ENCODE measurements around a stretch of chr3.

DNA sequence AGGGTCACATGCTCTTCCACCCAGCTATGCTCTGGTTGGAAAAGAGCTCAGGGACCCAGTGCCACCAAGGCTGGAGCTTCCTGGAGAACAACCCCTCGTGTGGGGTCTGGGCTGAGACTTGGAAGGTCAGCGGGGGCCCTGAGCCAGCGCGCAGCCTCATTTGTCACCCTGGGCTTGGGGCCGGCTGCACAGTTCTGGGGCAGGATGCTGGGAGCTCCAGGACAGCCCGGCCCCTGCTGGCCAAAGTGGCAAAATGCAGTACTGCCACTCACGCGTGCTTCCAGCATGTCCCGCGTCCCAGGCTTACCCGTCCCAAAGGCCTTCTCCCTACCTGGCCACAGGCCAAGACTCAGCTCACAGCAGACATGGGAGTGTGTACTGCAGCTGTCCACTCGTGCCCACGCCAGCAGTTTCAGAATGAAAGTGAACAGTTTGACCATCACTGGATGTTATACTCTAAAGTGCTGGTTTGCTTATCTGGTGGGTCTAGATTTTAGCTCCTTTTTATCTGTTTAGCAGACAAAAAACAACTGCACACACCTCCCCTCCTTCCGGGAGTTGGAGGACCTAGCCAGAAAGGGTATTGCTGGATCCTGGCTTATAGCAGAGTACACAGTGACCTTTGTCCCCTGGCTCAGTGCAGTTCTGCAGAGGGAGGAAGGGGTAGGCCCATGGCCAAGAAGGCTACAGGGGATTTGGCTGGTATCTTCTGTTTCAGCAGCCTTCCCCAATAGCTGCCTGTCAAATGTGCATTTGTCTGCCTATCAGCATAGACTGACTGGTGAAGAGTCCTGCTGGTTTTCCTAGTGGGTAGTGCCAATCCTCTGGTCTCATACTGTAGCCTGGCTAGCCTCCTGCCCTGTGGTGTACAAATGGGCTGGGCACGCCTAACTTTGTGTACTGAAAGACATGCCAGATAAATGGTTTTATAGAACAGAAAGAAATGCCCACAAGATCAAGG, 23.1 kb upstream of the IP6K2 start:
- PRO-cap, result no peak

DNA sequence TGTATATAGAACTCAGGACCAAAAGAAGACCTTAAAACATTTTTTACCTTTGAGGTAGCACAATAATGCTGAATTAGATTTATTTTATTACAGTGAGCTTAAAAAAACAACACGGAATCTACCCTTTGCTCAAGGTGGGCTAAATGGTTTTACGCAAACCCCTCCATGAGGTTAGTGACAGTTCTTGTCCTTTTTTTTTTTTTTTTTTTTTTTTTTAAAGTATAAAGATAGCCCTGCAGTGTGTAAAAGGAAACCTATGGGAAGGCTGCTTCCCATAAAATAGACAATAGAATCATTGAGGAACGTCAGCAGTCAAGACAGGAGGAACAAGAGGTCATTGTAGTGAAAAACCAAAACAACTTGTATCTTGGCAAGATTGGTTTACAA, 29.8 kb upstream of the IP6K2 start:
- PRO-cap, result no peak

- PRO-cap, result no peak
Measured at GRCh38 chr3:48796249-48796846, 51.3 kb downstream of the PRKAR2A start.

DNA sequence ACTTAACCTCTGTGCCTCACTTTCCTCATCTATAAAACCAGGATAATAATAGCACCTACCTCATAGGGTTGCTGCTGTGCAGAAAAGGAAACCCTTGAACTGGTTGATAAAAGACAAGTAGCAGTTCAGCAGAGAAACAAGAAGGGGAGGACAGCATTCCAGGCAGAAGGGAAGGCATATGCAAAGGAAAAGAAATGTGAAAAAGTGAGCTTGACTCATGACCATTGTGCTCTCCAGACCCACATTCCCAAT, 27.1 kb downstream of the PRKAR2A start:
- PRO-cap, result no peak

GRCh38 chr3:48989619-48989994, 434 bp upstream of the P4HTM start:
- PRO-cap, result bidirectional peak, plus-strand start at chr3:48989891, minus-strand start at chr3:48989730

GRCh38 chr3:49006468-49006878, 718 bp upstream of the WDR6 start:
- PRO-cap, result no peak

DNA sequence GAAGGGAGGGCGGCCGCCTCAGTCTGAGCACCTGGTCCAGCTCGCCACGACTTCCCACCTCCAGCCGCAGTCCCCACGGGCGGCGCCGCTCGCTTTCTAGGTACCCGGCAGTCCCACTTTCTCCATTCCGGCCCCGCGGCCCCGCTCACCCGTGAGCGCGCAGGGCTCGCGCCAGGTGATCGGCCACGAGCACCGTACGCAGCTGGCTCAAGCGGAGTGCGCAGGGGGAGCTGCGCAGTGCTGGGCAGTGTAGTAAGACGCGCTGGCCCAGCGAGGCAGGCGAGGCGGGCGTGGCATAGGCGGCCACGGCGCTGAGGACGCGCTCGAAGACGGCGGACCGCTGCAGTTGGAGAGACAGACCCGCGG, 523 bp downstream of the DALRD3 start:
- PRO-cap, result bidirectional peak, plus-strand start at position 302 of the sequence, minus-strand start at position 147 of the sequence

- PRO-cap, result no peak
Measured at GRCh38 chr3:49023070-49023426, 1.1 kb downstream of the NDUFAF3 start.

DNA sequence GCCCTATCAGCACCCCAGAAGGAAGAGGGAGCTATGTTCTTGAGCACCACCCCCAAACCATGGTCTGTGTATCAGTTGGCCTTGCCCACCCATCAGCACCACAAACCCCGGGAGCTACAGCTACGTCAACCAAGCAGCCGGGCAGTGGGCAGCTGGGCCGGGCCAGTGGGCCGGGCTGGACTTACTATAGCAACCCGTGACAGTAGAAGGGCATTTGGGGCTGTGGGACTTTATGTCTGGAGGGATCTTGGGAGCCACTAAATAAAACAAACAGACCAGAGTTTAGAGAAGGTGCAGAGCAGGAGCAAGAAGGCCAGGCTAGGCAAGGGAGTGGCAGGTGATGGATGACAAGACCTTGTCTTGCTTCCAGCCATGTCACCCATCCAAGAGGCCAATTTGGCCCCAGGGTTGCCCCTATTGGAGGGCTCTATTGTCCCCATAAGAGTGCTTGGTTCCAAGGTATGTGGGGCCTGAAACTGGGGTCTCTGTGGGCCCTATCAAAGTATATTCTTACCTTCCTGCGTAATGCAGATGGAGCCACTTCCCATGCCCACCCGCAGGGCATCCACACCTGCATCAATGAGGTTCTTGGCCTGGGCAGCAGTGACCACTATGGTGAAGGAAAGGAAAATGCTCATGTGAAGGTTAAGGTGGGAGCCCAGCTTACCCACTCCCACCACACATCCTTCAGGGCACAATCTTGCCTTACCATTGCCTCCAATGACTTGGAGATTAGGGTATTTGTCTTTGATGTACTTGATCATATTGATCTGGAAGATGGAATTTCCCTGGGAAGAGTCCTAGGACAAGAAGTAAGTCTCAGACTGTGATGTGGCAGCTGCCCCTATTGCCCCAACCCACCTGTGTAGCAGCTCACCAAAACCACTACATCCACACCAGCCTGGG, 3.1 kb downstream of the IMPDH2 start:
- PRO-cap, result no peak

DNA sequence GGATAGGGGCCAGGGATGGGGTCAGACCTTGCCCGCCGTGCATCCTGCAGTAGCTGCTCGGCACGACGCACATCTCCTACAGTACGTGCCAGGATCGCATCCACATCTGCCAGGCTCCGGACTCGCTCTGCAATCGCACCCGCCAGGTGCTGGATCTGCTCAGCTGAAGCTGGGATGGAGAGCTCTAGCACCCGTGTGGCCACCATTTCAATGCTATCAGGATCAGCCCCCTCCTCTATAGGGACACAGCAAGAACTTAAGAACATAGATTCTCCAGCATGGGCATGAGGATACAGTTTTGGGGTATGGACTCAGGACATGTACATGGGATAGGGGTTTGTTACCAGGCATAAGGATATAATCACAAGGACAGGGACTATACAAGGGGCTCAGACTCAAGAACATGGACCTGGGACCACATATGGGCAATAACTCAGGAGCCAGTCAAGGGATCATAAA, 1.5 kb upstream of the USP19 start:
- PRO-cap, result no peak

DNA sequence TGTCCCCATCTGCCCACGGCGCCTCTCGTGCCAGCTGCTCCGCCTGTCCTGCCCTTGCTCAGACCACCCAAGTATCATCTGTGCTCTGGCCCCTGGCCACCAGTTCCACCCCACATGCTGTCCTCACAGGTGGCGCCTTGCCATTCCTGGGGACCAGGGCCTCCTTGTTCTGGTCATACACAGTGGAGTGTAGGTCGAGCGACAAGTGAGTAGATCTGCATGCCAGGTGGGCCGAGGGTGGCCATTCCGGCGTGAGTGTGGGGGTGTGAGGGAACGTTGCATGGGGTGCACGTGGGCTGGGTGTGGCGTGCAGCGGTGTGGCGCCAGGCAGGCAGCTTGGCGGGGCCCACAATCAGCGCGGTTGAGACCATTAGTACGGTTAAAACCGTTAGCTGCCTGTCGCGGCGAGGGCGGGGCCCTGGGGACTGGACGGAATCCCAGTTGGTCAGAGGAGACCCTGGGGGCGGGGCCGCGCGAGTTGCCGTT, 352 bp upstream of the IHO1 start:
- PRO-cap, result no peak

- PRO-cap, result no peak
Measured at GRCh38 chr3:49218381-49219168, 19.3 kb downstream of the IHO1 start.

GRCh38 chr3:49266417-49267458, 10.3 kb downstream of the C3orf62 start:
- PRO-cap, result no peak

DNA sequence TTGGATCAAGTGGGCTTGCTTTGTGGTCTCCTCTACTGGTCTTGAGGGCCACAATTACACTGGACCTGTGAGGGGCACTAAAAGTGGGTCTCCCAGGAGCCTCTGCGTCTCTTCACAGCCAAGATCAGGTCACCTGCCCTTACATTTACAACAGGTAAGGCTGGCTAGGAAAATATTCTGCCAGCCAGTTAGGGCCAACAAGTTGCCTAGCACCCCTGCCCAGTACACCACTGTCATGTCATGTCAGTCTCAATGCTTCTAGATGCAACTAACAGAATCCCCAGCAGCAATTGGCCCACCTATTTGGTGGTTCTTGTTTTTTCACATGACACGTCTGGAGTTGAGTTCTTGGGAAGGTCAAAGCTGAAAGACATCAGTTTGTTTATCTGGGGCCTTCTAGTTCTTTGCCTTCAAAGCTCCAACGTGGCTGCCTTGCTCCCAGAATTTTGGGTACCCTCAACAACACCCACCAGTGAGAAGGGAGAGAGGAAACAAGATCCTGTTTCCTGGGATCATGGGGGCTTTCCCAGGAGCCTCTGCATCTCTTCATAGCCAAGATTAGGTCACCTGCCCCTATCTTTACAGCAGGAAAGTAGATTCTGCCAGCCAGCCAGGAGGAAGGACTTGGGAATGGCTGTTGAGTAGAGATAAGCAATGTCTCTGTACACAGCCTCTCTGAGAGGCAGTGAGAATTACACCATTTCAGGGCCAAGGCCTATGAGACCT, 8.8 kb downstream of the GPX1 start:
- PRO-cap, result no peak

GRCh38 chr3:49377758-49378239, 19.6 kb upstream of the GPX1 start:
- PRO-cap, result no peak

- PRO-cap, result no peak
Measured at GRCh38 chr3:49554817-49555418, 641 bp downstream of the BSN start.

- PRO-cap, result no peak
Measured at GRCh38 chr3:49647598-49648175, 26.5 kb upstream of the APEH start.

DNA sequence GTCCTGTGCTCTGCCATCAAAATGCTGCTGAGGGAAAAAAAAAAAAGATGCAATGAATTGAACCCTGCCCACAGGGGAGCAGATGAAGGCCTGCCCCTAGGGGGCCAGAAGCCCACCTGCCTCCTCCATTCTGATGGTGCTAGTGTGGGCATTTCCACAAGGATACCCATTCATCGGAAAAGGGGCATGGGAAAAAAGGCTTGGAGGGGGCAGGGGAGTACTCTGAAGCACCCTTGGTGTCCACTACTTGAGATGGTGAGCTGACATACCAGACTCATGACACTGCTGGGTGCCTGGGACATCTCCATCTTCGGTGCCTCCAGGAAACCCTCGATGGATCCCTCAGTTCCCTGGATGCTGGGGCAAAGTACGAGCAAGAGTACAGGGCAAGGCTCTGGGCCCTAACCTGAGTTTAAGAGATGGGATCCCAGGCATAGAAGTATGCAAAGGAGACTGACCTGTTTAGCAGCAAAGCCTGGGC, 5.1 kb upstream of the IP6K1 start:
- PRO-cap, result no peak

DNA sequence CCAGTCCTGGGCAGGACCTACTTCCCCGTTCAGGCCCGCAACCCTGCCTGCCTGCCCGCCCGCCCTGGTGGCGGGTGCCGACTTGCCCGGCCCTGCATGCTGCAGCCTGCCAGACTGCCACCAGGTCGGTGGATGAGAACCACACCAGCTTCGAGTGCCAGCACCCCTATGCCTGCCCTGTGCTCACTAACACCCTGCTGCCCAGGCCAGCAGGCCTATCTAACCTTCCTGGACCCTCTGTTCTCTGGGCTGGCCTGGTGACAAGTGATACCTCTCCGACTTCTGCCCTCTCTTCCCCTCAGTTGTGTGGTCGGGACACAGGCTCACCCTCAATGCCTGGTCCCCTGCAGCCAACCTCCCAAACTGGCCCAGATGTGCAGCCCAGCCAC, 812 bp downstream of the INKA1 start:
- PRO-cap, result unidirectional peak, minus-strand start at position 78 of the sequence

- PRO-cap, result no peak
Measured at GRCh38 chr3:49869157-49869530, 562 bp downstream of the CAMKV start.

Measured in ReNcell CX (cell line).